Fallopian tube (tissue), 1 donor: ENCODE measurements around a stretch of chr12.

- PRO-cap, result no peak
These were observed 38.1 kb downstream of the CHST11 start for GRCh38 chr12:104494826-104495300.

DNA sequence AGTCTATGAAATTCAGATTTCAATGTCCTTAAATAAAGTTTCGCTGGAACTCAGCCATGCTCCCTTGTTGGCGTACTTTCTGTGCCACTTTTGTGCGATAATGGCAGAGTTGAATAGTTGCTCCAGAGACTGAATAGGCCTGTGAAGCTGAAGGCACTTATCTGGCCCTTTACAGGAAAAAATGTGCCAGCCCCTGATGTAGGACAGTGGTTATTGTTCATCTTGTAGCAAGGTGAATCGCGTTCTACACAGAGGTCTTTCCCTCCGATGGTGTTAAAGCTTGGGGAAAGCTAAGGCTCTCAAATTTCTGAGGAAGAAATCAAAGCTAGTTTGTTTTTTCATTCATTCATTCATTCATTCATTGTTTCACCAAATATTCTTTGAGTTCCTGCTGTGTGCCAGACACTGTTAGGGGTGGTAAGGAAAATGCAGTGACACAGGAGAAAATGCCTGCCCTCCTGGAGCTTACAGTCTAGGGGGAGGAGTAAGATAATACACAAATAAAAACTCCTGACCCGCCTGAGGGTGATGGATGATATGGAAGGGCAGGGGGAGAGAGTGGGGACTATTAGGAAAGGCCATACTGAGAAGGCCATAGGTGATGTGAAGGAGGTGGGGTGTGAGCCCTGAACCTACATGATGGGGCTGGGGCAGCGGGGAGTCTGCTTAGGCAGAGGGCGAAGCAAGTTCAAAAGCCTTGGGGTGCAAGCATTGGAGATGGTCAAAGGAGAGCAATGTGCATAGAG is 58.6 kb downstream of the CHST11 start:
- PRO-cap, result no peak

DNA sequence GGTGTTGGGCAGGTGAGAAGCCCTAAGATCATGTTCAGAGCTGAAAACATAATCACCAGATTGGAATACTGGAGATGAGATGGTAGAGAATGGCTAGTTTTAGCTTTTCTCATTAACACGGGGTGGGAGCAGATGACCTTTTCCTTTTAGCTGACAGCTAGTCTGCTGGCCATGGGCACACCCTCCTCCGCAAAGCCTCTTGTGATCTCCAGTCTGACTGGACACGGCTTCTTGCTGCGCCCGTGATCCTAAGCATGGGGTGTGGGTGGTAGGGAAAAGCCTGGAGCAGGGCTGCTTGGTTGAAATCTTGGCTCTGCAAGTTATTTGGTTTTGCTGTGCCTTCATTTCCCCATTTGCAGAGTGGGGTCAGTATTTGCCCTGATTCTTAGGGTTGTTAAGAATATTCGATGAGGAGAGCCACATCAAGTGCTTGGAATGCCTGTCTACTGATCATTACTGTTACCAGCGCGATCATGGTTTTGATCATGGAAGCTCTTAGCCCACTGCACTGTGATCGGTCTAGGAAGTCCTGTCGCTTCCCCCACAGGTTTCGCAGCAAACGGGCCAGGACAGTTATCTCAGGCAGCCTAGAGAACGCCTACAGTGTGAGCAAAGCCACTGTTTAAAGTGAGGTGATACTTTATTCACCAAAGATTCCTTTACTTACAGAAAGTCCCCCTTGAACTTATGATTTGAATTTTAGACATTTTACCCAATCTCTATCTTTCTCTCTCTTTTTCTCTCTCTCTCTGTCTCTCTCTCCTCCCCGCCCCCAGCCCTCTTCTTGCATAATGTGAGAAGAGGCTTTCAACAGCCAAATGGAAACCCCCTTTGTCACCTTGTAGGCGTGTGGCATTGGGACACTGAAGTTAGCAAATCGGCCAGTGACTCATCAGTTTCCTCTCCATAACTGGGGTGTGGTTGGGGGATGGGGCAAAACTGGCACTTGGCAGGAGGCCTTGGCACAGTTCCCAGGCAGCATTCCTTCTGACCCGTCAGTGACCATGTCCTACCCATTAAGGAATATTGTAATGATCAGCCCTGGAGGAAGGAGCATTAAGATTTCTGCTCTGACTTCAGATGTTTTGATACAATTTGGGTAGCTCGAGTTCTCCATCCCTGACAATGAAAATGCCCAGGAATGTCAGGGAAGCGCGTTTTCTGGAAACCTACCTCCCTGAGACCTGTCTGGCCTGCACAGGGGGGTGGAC is 214.7 kb downstream of the CHST11 start:
- PRO-cap, result no peak

DNA sequence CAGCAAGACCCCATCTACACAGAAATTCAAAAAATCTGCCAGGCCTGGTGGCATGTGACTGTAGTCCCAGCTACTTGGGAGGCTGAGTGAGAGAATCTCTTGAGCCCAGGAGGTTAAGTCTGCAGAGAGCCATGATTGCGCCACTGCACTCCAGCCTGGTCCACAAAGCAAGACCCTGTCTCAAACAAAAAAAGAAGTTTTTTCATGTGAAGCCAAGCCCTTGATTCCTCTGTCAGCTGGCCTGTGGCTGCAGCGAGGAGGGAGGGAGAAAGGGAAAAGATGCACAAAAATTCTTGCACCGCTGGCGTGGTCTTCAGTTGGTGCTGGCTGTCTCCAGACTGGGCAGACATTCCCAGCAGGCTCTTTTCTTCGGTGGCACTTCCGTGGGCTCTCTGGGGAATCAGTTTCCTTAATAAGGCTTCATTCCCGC is 248.1 kb downstream of the SLC41A2 start:
- PRO-cap, result no peak

GRCh38 chr12:104720013-104721093 is 237.7 kb downstream of the SLC41A2 start:
- PRO-cap, result no peak

- PRO-cap, result no peak
These were observed 45.0 kb downstream of the NOPCHAP1 start for GRCh38 chr12:105031158-105031531.

DNA sequence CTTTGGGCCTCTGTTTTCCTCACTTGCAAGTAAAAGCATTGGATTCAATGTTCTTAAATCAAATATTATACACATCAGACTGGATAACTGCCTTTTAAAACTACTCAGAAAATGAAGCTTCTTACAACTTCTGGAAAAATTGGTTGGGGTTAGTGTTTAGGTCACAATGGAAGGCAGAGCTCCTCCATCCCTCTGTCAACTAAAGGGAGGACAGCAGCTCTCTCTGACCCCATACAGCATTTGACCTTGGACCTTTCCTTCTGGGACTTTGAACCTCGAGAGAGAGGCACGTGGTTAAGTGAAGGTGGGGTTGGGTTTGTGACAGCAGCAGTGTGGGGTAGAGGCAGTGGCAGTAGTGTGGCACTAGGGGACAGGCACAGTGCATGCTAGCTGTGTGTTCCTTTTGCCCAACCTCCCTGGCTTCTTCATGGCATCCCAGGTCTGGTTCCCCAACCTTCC is 9.4 kb upstream of the C12orf75 start:
- PRO-cap, result no peak

GRCh38 chr12:105468277-105468935 is 137.9 kb downstream of the C12orf75 start:
- PRO-cap, result no peak

DNA sequence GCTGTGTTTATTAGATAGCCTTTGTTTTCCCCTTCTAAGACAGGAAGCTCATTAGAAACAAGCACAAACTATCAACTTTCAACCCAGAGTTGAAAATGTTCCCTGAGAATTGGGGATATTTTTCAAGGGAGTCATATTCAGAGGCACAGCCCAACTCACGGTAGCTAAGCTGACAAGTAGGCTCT is 155.1 kb downstream of the C12orf75 start:
- PRO-cap, result no peak

DNA sequence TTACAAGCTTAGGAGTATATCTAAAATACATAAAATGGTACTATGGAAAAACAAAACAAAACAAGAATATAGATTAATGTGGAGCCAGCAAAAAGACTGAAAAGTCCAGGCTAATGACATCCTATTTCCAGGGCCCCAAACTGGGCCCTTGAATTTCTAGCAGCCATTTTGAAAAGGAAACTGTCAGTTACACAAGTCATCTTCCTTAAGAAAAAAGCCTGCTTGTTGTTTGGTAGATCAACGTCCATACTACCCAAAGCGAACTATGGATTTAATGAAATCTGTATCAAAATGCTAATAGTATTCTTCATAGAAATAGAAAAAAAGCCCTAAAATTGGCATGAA is 167.3 kb downstream of the C12orf75 start:
- PRO-cap, result no peak

DNA sequence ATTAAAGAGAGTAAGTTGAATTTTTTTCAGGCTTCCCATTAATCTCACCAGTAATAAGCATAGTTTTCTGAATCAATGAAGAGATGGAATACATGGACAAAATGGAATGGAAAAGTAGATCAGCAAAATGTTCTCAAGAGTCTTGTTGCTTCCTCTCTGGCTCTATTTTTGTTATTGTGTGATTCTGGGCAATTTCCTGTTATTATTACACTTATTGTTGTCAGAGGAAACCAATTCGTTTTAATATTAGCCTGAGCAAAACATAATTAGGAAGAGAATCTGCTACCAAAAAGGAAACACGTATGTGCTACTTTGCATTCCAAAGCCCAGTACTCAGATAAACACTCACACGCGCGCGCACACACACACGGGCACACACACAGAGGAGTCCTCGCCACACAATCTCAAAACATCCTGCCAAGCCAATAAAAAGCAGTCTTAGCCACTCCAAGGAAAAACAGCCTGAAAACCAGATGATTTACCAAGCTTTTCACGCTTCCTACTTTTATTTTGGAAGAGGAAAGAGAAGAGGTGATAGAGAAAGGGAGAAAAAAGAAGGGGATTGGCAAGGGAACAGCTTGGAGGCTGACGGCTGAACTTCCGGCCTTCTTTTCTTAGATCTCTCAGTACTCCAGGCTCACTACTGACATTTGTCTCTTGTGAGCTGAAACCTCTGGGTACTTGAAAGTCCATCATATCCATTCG is 400.7 kb downstream of the NUAK1 start:
- PRO-cap, result no peak

DNA sequence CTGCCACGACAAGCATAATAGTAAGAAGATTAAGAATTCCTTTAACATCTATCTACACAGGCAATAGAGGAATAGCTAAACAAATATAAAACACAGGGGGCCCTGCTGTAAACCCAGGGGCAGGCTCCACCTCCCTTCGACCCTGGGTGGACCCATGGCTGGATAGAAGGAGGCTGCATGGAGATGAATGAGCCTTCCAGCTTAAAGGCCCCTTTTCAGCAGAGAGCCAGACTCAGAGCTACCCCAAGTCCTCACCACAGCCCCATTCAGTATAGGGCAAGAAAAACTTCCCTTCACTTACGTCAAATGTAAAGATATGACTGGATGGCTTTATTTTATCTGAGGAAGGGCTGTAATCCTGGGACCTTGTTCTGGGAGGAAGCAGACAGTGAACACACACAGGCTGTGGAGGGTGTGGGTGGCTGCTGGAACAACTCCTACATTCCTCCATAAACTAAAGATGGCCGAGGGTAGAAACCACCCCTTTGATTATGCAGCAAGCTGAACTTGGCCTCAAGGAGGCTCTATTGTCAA is 30.5 kb downstream of the NUAK1 start:
- PRO-cap, result no peak

- PRO-cap, result no peak
These were observed 3.6 kb downstream of the NUAK1 start for GRCh38 chr12:106134981-106135630.

DNA sequence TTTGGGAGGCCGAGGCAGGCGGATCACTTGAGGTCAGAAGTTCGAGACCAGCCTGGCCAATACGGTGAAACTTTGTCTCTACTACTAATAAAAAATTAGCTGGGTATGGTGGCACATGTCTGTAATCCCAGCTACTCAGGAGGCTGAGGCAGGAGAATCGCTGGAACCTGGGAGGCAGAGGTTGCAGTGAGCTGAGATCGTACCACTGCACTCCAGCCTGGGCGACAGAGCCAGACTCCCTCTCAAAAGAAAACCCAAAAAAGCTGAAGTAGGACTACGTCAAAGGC is 1.4 kb downstream of the CKAP4 start:
- PRO-cap, result no peak

- PRO-cap, result unidirectional peak, minus-strand start at chr12:106248960
These were observed 969 bp upstream of the CKAP4 start for GRCh38 chr12:106248831-106249146.

GRCh38 chr12:106328439-106329095 is 26.0 kb downstream of the TCP11L2 start:
- PRO-cap, result no peak

GRCh38 chr12:106753370-106754311 is 20.8 kb upstream of the RIC8B start:
- PRO-cap, result bidirectional peak, plus-strand start at chr12:106754294, minus-strand start at chr12:106754019

DNA sequence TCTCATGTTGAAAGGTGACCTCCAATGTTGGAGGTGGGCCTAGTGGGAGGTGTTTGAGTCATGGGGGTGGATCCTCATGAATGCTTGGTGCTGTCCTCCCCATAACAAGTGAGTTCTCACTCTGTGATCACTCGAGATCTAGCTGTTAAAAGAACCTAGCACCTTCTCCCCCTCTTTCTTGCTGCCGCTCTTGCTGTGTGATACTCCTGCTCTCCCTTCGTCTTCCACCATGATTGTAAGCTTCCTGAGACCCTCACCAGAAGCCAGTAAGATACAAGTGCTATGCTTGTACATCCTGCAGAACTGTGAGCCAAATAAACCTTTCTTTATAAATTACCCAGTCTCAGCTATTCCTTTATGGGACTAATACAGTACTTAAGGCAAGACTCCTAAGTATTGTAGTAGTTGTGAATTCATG is 59.3 kb downstream of the RIC8B start:
- PRO-cap, result no peak

DNA sequence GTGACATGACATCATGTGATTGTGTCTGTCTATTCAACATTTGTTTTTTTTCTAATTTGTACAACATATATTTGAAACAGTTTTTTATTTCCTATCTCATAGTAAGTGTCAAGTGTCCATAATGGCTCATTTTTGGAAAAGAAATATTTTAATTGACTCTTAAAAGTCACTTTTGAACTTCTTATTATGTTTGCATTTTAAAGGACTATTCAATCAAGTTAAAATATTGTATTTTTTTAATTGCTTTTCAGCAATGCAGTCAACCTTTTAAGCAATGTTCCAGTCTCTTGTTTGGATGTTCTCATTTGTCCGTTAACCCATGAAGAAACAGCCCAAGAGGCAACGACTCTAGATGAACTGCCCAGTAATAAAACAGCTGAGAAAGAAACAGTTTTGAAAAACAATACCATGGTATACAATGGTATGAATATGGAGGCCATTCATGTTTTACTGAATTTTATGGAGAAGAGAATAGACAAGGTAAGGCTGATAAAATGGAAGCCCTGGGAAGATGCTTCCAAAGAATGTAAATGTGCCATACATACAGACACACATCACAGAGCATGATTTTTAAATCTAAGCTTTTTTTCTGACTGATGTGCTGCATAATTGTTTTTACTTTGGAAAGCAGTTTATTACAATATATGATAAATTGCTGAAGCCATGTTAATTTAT is 68.0 kb downstream of the RIC8B start:
- PRO-cap, result no peak

GRCh38 chr12:107348938-107349337 is 30.7 kb downstream of the ABTB3 start:
- PRO-cap, result no peak